Epithelial cell of alveolus of lung (primary cell): ENCODE measurements around the genes CEP72 and NKD2.

- RAMPAGE, long total RNA, result no peak
- RRBS, result no CpG with 5 or more reads among the region's 14 CpGs
Observed at GRCh38 chr5:81971-82671, 9.8 kb upstream of the PLEKHG4B start.

- RAMPAGE, long total RNA, result no peak
- RRBS, result no CpG with 5 or more reads among the region's 13 CpGs
Observed at GRCh38 chr5:518653-519267, 5.5 kb downstream of the SLC9A3 start.

DNA sequence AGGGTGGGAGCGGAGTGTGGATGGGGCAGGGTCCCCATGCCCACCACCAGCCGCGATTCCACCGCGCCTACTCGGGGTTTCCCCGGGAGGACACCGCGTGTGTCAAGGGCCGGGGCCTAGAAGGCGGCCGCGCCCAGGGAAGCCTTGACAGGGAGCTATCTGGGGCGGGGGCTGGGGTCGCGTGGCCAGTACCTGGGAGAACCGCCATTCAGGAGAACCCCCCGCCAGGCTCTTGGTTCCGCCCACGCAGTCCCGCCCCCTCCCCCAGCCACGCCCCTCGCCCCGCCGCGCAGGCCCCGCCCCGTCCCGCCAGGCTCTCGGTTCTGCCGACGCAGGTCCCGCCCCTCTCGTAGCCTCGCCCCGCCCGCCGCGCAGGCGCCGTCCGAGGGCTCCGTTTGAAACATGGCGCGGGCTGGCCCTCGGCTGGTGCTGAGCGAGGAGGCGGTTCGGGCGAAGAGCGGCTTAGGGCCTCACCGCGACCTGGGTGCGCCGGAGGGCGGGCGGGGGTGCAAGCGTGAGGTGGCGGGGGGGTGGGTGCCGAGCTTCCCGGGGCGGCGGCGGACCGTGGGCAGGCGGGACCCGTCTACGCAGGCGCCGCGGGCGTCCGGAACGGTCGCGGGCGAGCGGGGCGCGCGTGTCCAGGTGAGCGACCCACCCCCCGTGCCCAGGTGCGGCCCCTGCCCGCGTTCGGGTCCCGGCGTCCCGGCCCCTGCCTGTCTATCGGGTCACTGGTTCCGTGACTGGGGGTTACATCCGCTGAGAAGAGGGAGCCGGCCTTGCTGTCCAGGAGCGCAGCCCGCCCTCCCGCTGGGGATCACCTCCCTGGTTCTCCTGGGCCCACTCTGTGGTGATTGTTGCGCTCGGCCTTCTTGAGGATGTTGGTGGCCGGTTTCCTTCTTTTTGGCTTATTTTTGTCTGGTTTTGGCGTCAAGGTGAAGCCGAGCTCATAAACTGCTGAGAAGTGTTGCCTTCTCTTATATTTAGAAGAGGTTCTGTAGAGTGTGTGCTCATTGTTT lies at the start of gene CEP72:
Gene CEP72, plus strand, starts transcription at position 381 of the 1,016 bp plus-strand sequence.
- RAMPAGE, long total RNA, result start-site peak on the plus strand centred at position 381 of the sequence, 14 bp wide, 16 and 24 reads in 2 replicates
- RRBS, result under 1% methylated on average over 44 of the region's 102 CpGs

GRCh38 chr5:661295-661934 lies 31.7 kb downstream of the TPPP start:
- RAMPAGE, long total RNA, result no peak
- RRBS, result no CpG with 5 or more reads among the region's 15 CpGs

- RAMPAGE, long total RNA, result no peak
- RRBS, result 50% methylated on average over 5 of the region's 35 CpGs
Observed at GRCh38 chr5:673600-674759, 19.2 kb downstream of the TPPP start.

- RAMPAGE, long total RNA, result no peak
- RRBS, result no CpG with 5 or more reads among the region's 10 CpGs
Observed at GRCh38 chr5:683566-683910, 9.6 kb downstream of the TPPP start.

- RAMPAGE, long total RNA, result no peak
- RRBS, result no CpG with 5 or more reads among the region's 34 CpGs
Observed at GRCh38 chr5:690885-691475, 2.2 kb downstream of the TPPP start.

DNA sequence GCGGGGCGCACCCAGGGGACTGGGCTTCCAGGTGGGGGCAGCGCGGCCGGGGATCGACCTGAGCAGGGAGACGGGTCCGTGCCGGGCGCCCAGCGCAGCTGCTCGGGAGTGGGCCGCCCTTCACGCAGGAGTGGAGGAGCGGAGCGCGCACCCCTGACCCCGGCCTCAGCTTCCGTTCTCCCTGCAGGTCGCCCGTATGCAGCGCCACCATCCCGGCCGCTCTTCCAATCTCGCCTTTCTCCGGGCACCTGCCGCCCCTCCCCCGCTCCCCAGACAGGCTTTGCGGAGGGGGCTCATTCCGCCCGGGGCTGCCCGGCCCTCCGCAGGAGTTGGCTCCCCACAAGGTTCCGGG lies 718 bp upstream of the TPPP start:
- RAMPAGE, long total RNA, result no peak
- RRBS, result no CpG with 5 or more reads among the region's 34 CpGs

DNA sequence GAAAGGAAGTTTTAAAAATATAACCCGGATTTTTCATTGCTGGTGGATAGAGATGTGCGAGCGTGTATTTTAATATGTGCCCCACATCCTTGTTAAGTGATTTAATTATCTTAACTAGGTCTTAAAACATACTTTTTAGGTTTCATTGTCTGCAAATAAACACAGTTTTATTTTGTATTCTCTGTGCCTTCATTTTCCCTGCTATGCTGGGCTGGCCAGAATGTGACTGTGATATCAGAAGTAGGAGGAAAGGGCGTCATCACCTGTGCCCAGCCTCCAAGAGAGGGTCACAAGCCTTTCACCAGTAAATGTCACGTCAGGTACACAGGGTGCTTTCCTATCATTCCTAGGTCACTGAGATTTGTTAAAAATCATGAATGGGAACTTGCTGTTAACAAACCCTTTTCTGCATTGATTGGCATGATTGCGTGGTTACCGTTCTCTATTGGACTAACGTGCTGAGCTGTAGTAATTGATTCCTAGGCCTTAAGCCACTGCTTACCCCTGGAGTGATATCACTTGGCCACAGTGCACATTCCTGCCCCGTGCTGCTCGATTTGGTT lies 14.9 kb downstream of the ZDHHC11 start:
- RAMPAGE, long total RNA, result no peak
- RRBS, result no CpG with 5 or more reads among the region's 10 CpGs

- RAMPAGE, long total RNA, result no peak
- RRBS, result no CpG with 5 or more reads among the region's 5 CpGs
Observed at GRCh38 chr5:979613-979919, 29.0 kb upstream of the NKD2 start.

GRCh38 chr5:1008111-1008902 lies at the start of gene NKD2:
Gene NKD2 (plus strand): TSS chr5:1008802.
- RAMPAGE, long total RNA, result no peak
- RRBS, result 2% methylated on average over 29 of the region's 52 CpGs

DNA sequence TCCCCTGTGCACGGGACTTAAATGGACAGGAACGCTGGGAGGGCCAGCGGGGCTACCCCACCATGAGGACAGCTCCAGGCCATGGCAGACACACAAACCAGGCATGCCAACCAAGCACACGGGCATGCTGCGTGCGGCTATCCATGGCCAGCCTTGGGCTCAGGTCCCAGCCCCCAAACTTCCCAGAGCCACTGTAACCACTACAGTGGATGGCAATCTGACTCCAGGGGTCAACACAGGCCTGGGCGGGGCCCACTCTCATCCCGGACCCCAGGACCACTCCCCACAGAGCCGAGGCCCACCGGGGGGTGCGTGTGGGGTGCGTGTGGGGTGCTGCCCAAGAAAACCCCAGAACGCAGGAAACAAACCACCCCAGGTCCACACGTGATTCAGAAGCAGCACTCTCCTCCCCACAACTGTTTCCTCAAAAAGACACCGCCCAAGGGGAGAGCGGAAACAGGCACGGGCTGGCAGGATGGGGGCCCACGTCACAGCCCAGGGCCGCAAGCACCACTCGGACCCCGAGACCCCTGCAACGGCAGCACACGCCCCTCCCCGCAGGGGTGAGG lies 7.4 kb downstream of the SLC12A7 start:
- RAMPAGE, long total RNA, result no peak
- RRBS, result no CpG with 5 or more reads among the region's 24 CpGs

DNA sequence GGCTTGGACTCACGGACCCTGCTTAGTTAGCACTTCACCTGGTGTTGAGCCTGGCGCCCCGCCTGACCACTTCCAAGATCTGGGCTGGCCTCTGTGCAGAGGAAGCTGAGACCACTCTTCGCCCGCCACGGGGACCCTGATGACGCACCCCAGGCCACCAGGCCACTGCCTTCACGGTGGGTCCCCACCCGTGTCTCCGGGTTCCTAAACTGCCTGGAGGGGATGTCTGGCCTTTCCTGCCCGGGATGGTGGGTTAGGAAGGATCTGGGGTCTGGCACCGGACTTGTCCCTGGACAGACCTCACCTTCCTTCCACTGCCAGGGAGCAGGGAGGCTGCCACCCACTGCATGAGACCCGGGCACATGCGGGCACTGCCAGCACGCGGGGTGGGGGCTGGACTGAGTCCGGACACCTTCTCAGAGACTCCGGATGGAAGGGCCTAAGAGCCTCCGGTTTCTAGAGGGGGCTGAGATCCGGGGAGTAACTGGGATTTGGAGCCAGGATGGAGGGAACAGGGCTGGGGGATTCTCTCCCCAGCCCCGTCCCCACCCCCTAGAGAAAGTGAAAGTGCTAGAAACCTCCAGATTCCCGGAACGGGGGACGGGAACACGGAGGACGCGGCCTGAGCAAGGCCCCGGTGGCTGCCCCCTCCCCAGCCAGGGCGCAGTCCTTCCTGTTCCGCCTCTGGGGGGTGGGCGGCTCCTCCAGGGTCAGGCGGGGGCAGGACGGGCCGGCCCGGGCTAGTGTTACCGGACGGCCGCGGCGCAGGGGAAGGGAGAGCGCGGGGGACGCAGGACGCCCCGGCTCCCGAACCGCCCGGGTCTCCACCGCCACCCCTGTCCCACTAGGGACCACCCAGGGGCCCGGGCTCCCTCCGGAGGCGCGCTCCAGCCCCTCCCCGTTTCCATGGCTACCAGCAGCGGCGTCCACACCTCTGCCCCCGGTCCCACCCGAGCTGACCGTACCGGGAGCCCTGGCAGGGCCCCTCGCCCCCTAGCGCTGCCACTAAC lies 865 bp downstream of the SLC12A7 start:
- RAMPAGE, long total RNA, result no peak
- RRBS, result 4% methylated on average over 33 of the region's 62 CpGs

DNA sequence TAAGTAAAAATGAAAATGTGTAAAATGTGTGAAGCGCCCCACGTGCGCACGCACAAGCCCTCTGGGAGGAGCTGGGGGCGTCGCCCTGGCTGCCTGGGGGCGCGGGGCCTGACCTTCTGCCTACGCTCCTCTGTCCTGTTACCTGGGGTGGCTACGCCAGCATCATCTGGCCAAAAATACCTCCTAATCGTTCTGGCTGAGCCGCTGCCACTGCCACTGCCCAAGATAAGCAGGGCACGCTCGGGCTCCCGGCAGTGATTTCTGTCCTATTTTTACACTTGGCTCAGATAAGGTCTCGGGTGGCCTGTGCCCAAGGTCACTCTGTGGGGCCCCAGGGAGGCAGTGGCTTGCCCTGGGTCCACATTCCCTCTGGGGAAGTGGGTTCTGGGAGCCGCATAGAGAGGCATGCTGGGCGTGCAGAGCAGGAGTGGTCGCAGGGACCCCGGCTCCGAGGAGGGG lies 11.1 kb upstream of the SLC12A7 start:
- RAMPAGE, long total RNA, result no peak
- RRBS, result no CpG with 5 or more reads among the region's 21 CpGs

GRCh38 chr5:1227590-1228202 lies 2.5 kb downstream of the SLC6A18 start:
- RAMPAGE, long total RNA, result no peak
- RRBS, result no CpG with 5 or more reads among the region's 18 CpGs

DNA sequence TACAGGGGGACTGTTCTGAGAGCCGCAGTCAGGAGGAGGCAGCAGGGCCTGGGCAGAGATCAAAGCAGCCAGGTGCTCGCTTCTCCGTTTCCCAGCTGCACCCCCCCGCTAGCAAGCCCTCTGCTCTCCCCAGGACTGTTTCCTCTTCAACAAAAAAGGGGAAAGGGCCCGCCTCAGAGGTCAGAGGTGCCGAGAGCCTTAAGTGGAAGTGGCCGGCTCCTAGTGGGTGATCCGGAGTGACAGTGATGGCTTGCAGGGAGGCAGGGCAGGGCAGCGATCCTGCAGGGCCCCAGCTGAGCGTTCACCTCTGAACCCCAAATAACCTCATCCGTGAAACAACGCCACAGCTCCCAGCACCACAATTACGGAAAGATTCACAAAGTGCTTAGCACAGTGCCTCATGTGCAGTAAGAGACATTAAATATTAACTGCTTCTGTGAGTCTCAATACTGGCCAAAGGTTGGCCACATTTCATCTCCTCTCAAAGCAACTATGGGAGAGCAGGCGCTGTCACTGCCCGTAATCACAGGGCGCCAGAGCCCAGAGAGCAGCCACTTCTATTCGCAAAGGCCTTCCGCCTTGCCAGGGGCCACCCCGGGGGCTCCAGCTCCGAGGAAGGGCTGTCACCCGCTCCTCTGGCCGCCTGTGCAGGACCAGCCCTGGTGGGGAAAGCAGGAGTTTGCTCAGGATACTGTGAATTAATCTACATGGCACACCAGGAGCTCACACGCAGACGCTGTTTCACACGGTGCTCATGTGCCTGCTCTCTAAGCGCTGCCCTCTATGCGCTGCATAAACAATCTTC lies 7.9 kb downstream of the CLPTM1L start:
- RAMPAGE, long total RNA, result no peak
- RRBS, result no CpG with 5 or more reads among the region's 27 CpGs

- RAMPAGE, long total RNA, result no peak
- RRBS, result no CpG with 5 or more reads among the region's 15 CpGs
Observed at GRCh38 chr5:1460162-1460573, 14.9 kb upstream of the SLC6A3 start.

DNA sequence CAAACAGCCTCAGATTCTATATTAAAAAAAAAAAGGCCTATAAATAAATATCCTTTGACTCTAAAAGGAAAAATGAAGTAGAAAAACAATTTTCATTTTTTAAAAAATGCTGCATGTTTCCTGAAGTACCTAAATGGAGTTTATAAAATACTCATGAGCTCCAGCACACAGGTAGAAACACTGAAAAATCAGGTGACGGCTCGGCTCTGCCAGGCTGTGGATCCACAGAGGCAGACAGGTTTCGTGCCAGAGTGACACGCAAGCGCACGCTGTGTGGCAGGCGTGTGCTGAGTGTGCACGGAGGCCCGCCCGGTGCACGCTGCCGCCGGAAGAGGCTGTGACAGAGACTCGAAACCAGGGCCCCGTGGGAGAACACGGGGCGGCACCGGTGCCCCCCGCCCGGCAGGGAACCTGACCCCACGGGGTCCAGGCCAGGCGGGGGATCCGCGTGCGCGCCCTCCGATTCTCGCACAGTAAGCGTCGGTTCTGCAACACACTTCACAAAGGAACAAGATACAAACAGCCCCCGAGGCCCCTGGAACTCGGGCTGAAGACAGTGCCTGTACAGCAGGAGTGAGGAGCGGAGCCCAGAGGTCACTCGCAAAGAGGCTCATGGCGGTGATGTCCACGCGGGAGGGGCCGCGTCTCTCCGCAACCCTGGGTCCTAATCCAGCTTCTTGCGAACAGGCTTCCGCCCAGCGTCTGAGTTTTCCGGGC lies 17.9 kb upstream of the SLC6A3 start:
- RAMPAGE, long total RNA, result no peak
- RRBS, result 95% methylated on average over 7 of the region's 44 CpGs

GRCh38 chr5:1488665-1489356 lies 34.9 kb downstream of the LPCAT1 start:
- RAMPAGE, long total RNA, result no peak
- RRBS, result no CpG with 5 or more reads among the region's 13 CpGs

GRCh38 chr5:1500346-1500884 lies 23.3 kb downstream of the LPCAT1 start:
- RAMPAGE, long total RNA, result no peak
- RRBS, result no CpG with 5 or more reads among the region's 14 CpGs